Epidermal melanocyte (primary cell): ENCODE measurements around the gene NUB1.

DNA sequence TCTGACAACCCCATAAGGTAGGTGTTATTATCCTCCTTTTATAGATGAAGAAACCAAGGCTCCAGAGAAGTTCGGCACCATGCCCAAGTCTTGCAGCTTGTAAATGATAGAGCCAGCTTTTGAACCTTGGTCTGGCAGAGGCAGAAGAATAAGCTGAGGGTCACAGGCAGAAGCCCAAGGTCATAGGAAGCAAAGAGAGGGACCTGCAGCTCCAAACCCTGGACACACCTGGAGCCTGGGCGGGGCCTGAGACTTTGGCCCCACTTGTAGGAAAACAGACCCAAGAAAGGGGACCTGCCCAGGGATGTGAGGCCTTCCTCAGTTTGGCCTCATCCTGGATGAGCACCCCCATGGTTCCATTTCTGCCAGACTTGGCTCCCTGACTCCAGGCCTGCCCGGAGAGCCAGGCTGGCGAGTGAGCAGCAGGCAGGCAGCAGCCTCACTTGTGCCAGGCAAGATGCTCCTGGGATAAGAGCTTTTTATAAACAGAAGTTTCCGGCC lies 2.5 kb downstream of the KCNH2 start:
- RRBS: no CpG with 5 or more reads among the region's 5 CpGs

- RRBS: no CpG with 5 or more reads among the region's 19 CpGs
Measured at GRCh38 chr7:151014698-151015534, 9.4 kb downstream of the ATG9B start.

DNA sequence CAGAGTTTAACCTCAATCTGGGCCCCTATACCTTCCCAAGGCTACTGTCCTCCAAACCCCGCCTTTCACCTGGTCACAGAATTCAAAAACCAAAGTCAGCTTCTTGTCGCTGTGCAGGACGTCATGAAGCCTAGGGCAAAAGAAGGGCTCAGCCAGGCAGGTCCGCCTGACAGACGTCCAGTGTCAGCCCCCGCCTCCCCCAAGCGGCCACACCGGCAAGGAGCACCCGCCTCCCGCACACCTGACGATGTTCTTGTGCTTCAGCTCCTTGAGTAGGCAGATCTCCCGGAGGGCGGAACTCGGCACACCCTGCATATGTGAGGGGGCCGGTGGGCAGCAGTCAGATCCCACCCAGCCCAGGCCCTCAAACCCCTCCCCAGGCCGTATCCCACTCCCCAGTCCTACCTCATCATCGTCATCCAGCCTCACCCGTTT lies 1.0 kb downstream of the CDK5 start:
- RRBS: 59% methylated on average over 7 of the region's 18 CpGs

- RRBS: 26% methylated on average over 3 of the region's 27 CpGs
Measured at GRCh38 chr7:151062962-151063618, 3.7 kb downstream of the SLC4A2 start.

GRCh38 chr7:151073991-151074804 lies 6.4 kb downstream of the FASTK start:
- RRBS: 83% methylated on average over 8 of the region's 24 CpGs

- RRBS: 41% methylated on average over 5 of the region's 34 CpGs
Measured at GRCh38 chr7:151082100-151082789, 1.0 kb downstream of the TMUB1 start.

GRCh38 chr7:151107432-151107935 lies 21.2 kb downstream of the AGAP3 start:
- RRBS: no CpG with 5 or more reads among the region's 12 CpGs

DNA sequence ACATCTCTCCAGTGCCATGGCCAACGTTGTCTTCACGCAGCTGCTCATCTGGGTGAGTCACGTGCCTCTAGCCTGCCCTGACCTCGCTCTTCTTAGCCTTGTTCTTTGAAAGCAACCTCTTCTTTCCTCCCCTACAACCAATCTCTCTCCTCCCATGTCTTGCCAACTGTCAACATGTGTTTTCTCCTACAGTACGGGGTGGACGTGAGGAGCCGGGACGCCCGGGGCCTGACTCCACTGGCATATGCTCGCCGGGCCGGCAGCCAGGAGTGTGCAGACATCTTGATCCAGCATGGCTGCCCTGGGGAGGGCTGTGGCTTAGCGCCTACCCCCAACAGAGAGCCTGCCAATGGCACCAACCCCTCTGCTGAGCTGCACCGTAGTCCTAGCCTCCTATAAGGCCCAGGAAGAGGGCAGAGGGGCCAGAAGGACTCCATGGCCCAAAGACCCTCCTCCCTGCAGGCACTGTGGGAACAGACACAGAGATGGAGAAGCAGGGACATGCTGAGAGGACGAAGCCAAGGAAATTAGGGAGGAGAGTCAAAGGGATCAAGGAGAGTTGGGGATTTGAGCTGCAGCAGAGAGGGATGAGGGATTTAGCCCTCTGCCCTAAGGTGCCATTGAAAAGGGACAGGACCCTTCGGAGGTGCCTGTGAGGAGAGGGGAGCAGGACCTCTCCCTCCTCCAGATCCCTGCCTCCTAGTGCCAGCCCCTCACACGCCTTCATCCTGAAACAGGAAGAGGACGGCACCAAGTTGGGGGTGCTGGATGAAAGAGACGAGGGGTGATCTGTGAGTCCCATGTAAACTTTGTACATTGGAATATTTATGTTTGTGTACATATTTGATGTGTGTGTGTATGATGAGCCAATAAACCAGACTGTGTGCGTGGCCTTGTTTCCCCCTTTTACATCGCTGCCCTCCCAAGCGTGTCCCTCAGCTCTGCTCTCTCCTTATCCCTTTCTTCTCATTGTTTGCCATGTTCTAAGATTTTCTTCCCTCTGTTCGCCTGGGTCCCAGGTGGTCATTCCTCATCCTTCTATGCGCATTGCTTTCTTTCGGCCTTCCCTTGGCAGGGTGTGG lies 23.6 kb downstream of the GBX1 start:
- RRBS: no CpG with 5 or more reads among the region's 25 CpGs

DNA sequence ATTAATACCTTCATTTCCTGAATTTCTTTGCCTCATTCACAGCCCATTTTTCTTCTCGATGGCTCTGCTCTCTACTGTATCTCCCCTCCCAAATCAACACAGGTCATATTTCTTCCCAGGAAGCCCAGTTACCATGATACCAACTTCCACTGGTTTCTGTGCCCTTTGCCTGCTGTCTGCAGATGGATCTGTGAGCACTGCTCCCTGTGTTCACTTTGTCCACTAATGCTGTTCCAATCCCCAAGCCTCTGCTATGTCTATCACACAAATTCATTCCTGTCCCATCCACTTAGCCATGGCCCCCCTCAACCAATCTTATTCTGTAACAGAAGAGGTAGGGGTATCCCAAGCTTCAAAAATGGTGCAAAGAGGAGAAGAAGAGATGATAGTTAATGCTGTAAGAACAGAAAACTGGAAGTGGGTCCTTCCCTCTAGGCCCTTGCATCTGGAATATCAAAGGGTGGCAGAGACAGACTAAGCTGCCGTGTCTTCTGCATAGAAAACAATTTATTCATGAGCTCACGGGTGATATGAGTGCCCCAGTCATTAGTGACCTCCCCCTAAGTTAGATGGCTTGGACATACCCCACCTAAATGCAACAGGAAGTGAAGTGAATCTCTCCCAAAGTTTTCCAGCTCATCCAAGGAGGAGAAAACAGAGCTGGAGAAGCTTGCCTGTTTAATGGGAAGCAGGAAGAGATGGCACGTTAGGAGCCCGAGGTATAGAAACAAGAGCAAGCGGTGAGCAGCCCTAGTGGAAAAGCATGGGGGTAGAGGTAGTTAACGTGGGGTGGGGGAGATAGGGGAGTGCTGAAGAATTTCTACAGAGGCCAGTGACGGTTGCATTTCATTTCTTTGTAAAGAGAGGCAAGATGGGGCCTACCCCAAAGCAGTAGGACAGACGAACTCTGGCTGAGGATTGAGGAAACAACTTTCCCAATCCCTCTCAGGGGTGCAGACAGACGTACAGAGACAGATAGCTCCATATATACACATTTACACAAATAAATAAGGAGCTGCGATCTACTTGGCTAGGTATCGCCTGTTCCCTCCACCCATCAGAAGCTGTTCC lies 20.0 kb downstream of the GBX1 start:
- RRBS: no CpG with 5 or more reads among the region's 12 CpGs

GRCh38 chr7:151246476-151246902 lies 2.0 kb downstream of the SMARCD3 start:
- RRBS: no CpG with 5 or more reads among the region's 6 CpGs

GRCh38 chr7:151341324-151342336 lies at the start of gene NUB1:
Gene NUB1 (plus strand): TSS chr7:151341812.
- RRBS: 1% methylated on average over 13 of the region's 78 CpGs

DNA sequence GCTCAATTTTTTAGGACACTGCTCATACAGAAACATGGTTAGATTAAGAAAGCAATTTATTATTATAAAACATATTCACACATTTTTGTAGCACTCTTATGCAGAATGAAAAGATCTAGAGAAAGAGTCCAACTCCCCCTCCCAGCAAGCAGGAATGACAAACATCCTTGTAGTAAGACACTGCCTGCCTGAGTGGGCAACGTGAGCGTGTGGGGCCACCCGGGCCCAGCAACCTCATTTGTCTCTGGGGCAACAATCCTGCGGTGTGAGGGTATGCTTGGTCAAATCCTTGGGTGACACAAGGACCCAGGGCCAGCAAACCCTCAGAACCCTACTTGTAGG lies 10.8 kb downstream of the RHEB start:
- RRBS: no CpG with 5 or more reads among the region's 4 CpGs

GRCh38 chr7:151599788-151600489 lies 80.2 kb upstream of the RHEB start:
- RRBS: no CpG with 5 or more reads among the region's 8 CpGs

DNA sequence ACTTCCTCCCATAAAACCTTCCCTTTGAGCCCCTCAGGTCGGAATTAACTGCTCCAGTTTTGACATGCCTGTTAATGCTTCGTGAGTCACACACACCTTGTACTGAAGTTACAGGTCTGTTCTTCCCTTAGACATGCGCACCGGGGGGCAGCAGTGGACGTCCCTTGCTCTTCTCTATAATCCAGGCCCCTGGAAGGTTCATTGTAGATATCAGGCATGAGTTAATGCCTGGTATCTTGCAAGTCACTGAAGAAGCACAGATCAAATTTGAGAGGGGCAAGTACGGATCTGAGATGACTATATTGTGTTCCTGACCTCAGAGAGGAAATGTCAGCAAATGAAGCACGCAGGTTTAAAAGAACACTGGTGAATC lies 88.6 kb upstream of the RHEB start:
- RRBS: no CpG with 5 or more reads among the region's 7 CpGs

DNA sequence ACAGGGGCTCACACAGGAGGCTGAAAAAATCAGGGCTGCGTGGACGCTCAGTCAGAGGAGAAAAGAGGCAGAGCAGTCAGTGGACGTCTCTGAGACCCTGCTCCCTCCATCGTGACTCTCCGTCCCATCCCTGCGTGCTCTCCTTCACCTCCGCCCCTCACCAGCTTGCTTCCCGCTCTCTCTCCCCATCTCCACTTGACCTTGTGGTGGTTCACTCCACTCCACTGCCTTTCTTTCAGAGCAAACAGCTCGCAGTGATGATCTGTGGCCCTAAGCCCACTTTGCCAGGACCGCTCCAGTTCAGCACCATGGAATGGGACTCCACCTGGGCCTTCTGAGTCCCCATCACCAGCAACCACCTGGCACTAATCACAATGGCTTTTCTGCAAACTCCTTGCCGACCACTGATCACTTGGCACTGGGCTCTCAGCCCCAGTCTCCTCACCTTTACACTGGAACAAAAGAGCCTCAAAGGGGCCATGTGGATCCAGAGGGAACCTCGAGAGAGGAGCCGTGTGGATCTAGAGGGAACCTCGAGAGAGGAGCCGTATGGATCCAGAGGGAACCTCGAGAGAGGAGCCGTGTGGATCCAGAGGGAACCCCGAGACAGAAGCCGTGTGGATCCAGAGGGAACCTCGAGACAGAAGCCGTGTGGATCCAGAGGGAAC lies 94.9 kb upstream of the RHEB start:
- RRBS: no CpG with 5 or more reads among the region's 21 CpGs

DNA sequence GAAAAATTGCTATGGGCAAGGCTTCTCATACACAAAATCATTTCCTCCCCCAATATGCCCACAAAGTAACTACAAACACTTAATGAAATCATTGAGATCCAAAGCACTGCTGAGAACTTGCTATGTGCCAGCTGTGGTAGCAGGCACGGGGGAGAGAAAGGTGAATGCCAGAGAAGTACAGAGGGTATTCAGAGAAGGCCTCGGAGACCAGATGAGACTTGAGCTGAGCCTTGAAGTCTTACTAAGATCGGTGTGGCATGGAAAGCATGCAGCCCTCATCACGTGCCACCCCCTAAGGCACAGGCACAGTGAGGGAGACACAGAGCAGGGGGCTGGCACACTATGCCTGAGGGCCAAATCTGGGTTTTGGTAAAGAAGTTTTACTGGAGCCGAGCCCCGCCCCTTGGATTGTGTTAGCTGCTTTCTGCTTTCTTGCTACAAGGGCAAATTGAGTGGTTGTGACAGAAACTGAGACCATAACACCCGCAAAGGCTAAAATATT lies 109.1 kb upstream of the RHEB start:
- RRBS: no CpG with 5 or more reads among the region's 7 CpGs

DNA sequence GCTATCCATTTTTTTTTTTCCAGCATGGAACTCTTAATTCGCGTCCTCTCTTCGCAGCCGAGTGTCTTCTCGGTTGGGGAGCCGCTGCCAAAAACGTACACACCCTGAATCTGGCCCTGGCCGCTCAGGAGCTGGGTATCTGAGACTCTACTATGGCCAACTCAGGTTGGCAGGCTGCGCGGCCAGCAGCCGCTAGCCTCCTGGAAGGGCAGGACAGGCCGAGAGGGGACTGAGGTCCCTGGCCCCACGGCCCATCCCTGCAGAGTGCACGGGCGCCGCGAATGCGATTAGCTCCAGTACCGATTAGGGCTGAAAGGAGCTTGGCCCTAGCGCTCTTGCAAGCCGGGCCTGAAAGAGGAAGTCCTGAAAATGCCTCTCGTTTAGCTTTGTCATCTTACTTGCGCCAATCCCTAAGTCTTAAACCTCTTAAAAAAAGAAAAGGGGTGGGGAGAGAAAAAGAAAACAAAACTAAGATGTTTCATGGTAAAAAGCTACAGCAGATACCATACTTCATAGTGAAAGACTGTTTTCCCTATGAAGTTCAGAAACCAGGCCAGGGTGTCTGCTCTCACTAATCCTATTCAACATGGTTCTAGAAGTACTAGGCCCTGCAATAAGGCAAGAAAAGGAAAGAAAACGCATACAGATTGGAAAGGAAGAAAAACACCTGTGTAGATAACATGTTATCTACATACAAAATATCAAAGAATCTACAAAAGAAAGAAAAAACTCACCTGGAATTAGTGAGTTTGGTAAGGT lies 113.3 kb upstream of the RHEB start:
- RRBS: no CpG with 5 or more reads among the region's 24 CpGs

GRCh38 chr7:151695805-151696324 lies 176.2 kb upstream of the RHEB start:
- RRBS: 91% methylated on average over 8 of the region's 18 CpGs

- RRBS: no CpG with 5 or more reads among the region's 6 CpGs
Measured at GRCh38 chr7:151708699-151709041, 168.2 kb downstream of the PRKAG2 start.

DNA sequence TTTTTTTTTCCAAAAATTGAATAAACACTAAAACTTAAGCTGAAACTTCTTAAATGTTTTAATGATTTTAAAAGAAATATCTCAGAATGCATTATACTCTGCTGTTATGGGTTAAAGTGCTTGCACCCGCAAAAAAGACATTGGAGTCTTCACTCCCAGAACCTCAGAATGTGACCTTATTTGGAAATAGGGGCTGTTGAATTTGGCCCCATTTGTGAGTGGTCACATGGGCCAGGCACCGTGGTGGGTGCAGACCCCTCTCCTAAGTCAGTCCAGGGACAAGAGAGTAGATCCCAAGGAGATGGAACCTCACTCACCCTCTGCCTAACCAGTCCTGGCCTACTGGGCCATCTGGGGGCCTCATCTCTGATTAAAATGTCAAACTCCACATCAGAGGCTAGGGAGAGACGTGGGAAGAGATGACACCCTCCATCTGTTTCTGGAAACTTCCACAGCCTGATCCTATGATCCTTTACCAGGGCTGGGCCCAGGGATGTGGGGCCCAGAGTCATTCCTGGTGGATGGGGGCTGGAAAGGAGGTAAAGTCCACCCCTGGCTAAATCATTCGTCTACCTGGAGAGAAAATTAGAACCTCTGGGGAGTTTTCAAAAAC lies 53.6 kb downstream of the PRKAG2 start:
- RRBS: no CpG with 5 or more reads among the region's 4 CpGs